Left lobe of liver (tissue), 1 donor: ENCODE measurements around the gene PYGO1.

DNA sequence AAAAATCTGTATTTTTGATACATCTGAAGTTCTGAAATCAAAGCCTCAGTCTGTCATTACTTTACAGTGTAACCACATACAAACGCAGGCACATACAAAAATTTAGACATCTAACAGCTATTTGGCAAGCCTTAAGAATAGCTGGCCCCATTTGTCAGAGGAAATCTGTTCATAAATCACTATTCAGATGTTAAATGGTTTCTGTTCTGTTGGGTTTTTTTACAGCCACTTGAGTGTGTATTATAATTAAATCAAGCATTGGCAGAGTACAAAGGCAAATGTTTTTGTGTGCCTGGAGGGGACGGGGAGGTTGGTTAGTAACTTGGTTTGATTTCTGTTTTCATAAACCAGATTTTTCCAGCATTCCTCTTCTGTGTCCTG lies 24.1 kb downstream of the PIGB start:
- PRO-cap = no peak

DNA sequence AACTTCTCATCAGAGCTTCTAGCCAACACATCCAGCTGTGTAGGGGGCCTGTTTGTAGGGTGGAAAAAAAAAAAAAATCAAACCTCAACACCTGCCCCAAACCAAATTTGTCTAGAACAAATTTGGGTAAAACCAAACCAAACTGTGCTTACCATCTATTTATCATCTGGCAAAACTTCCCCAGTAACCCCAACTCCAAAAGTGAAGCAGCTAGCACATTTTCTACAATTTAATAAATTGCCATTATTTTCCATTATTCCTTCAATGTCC lies 40.7 kb downstream of the CCPG1 start:
- PRO-cap = no peak

GRCh38 chr15:55395484-55395739 lies 12.7 kb downstream of the CCPG1 start:
- PRO-cap = no peak

DNA sequence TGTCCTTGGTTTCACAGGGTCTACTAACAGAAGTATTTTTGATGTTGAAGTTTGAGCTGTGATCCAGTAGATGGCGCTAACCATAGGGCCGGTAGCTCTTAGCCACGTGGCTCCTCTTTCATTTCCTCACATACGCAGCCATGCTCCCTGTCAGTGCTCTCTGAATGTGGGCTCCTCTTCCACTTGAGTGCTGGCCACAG lies 18.4 kb upstream of the DNAAF4 start:
- PRO-cap = no peak

- PRO-cap = no peak
Observed at GRCh38 chr15:55588052-55588705, at the start of gene PYGO1. Gene PYGO1, minus strand, starts transcription at chr15:55588345.

- PRO-cap = no peak
Observed at GRCh38 chr15:55741305-55742015, 1.5 kb downstream of the PRTG start.

DNA sequence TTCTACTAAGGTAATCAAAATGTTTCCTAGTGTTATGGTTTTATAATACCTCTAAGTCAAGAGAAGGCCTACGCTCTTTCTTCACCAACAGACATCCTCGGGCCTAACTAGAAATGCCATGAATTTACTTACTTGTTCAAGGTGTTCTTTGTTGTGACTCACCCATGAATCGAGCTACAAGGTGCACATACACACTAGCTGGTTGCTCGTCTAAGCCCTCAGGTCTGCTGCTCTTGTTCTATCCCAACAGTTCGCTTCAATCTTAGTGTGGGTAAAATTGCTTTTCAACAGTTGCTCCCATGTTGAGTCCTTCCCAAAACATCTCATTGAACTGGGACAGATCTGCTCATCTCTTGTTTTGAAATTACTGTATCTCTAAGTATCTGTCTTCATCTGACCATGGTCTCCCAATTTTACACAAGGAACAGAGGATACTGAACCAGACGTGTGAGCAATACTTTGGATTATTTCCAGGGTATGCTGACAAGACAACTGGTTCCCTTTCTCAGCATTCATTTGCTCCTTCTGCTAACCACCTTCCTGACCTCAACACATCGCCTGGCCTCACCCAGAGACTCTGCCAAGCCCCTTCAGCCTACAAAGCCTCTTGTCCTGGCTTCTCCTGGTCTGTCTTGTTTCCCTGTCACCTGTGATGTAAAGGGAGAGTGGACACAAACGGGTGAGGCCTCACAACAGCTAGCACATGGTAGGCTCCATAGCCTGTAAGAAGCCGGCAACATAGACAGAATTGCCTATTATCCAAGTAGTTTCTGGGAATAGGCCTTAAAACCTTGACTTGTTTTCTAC lies 84.2 kb downstream of the NEDD4 start:
- PRO-cap = no peak

DNA sequence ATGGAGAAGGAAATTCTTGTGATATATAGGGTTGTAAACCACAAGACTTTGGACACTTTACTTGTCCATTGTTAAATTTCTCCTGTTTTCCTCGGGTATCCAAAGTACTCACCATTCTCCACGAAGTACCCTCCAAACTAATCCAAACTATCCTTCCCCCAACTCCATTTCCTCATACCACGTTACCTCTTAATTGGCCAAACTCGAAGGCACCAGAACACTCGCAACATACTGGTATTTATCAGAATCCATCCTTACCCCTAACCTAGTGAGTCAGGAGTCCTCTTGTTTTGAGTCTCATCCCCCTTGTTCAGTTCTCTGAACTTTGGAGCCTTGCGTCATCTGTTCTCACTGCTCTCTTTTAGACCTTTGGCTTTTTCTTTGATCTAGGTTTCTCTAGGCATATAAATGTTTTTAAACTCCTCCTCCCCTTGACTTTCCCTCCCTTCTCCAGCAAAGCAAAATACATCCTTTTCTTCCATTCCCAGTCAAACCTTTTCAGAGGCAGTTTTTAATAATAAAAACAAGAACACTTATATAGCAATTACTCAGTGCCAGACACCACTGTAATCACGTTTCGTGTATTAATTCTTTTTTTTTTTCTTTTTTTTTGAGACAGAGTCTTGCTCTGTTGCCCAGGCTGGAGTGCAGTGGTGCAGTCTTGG lies 40.9 kb downstream of the NEDD4 start:
- PRO-cap = unidirectional peak, minus-strand start at position 292 of the sequence

DNA sequence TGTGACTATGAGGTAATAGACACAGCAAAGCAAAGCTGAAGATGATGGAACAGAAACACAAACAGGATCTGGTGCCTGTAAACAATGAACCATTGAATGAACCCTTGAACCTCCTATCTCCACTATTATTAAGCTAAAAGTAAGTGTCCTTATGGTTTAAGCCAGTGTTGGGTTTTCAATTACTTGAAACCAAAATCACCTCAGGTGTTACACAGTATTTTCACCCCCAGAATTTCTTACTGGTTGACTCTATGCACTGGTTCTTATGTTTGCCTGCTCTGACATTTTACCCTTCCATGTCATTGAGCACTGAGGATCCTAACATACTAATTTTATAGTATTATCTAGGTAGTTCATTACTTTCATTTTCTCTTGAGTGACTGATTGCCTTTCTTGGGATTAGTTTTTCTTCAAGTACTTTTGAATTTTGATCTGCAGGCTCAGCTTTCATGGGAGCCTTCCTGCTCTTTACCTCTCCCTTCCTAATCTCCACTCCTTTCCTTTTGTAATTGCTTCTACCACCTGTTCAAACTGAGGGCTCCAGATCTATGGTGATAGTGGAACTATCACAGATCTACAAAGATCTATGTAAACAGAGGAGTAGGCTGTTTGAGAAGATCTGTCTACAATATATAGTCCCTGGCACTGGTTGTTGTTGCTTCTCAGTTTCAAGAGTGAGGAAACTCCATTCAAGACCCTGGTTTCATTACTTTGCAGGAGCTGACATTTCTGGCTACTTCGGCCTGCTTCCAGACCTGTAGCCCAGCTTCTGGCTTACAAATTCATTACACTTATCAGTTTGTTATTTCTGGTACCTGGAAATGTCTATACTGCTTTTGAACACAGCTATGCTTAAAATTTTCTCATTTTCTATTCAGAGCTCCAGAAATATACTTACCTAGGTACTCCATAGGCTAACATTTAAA lies 96.2 kb upstream of the NEDD4 start:
- PRO-cap = no peak

GRCh38 chr15:56139115-56139605 lies 104.5 kb downstream of the RFX7 start:
- PRO-cap = no peak

DNA sequence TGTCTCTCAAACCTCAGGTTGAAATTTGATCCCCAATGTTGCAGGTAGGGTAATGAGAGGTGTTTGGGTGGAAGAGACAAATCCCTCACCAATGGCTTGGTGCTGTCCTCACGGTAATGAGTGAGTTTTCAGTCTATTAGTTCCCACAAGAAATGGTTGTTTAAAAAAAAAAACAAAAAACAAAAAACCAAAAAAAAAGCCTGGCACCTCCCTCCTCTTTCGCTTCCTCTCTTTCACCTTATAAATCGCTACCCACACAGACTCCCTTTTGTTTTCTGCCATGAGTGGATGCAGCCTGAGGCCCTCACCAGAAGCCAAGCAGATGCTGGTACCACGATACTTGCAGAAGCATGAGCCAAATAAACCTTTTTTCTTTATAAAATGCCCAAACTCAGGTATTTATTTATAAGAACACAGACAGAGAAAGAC lies 14.1 kb downstream of the ZNF280D start:
- PRO-cap = no peak

DNA sequence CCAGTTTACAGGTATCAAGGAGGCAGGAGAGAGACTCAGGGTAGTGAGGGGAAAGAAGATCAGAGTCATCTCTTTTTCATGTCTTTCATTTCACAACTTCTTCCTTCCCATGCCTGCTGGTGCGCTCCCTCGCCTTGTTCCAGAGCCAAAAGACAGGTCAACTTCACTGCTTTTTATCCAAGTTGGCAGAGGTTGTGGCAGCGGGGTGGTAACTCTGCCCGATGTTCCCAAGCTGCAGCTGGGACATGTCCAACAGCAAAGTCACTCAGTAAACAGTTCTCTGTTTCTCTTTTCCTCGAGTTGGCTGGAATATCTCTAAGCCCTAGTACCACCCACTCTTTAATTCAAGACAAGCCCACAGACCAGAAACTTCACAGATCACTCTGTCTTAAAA lies 86.3 kb upstream of the TCF12 start:
- PRO-cap = bidirectional peak, plus-strand start at position 342 of the sequence, minus-strand start at position 154 of the sequence

GRCh38 chr15:56885856-56886232 lies 32.6 kb upstream of the TCF12 start:
- PRO-cap = no peak

GRCh38 chr15:56886318-56886517 lies 32.2 kb upstream of the TCF12 start:
- PRO-cap = no peak

DNA sequence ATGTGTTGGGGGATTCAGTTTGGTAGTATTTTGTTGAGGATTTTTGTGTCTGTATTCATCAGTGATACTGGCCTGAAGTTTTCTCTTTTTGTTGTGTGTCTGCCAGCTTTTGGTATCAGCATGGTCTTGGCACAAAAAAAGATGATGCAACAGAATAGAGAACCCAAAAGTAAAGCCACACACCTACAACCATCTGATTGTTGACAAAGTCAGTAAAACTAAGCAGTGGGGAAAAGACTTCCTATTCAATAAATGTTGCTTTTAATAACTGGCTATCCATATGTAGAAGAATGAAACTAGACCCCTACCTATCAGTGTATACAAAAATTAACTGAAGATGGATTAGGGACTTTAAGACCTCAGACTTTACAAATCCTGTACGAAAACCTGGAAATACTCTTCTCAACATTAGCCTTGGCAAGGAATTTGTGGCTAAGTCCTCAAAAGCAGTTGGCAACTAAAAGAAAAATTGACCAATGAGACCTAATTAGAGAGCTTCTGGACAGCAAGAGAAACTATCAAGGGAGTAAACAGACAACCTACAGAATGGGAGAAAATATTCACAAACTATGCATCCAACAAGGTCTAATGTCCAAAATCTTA lies 77.8 kb downstream of the TCF12 start:
- PRO-cap = no peak

DNA sequence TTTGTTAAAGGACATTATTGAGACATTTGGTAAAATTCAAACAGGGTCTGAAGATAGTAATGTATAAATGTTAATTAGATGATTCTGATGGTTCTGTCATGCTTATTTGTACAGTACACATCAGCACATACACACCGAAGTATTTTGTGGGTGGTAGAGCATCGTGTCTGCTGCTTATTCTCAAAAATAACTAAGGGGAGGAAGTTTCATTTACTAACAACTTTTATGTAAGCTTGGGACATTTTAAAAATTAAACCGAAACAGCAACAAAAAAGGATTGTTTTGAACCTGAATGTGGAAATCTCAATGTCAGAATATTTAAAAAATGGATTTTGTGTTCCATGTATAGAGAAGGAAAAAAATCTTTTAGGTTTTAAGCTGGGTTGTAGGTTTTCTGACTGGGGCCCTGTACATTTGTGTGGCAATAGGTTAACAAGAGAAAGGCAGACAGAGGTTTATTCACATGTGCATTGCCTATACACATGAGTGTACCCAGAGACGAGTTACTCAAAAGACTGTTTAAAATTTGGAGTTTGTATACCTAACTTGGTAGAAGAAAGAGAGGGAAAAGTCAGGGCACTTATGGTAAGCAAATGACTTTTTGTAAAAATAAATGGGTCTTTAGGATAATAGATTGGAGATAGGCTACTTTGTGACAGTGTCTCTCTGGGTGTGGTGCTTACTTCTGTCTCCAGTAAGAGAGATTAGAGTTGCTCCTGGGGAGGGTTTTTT lies 224.9 kb downstream of the TCF12 start:
- PRO-cap = no peak

GRCh38 chr15:57184940-57185785 lies 191.1 kb upstream of the CGNL1 start:
- PRO-cap = no peak

DNA sequence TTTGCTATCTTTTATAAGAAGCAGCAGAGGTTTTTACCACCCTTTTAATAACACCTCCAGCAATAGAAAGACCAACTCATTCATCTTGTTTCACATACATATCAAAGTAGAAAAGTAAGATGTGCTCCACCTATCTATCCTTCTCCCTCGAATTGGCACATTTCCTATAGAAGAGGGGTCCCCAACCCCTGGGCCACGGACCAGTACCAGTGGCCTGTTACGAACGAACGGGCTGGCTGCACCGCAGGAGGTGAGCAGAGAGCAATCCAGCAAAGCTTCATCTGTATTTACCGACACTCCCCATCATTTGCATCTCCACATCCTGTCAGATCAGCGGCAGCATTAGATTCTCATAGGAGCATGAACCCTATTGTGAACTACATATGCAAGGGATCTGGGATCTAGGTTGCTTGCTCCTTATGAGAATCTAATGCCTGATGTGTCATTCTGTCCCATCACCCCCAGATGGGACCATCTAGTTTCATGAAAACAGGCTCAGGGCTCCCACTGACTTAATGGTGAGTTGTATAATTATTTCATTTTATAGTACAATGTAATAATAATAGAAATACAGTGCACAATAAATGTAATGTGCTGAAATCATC lies 94.9 kb upstream of the CGNL1 start:
- PRO-cap = no peak

DNA sequence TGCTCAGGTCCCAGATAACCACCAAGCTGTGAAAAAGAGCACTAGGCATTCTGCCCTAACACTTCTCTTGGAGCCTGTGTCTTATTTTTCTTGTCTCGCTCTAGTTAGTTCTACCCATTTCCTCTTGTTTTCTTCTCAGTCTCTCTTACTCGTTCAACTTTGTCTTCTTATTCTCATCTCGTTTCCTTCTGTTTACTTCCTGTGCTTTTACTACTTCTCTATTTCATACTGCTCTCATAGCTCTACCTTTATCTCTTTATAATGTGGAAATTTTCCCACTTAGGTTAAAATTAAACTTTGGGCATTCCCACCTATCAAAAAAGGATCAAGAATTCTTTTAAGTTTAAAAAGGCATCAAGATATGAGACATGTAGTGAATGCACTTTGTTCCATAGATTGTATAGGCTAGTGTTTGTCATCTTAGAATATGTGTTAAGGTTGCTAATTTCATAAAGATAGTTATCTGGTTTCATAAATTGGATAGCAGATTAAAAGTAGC lies 91.6 kb upstream of the CGNL1 start:
- PRO-cap = no peak

DNA sequence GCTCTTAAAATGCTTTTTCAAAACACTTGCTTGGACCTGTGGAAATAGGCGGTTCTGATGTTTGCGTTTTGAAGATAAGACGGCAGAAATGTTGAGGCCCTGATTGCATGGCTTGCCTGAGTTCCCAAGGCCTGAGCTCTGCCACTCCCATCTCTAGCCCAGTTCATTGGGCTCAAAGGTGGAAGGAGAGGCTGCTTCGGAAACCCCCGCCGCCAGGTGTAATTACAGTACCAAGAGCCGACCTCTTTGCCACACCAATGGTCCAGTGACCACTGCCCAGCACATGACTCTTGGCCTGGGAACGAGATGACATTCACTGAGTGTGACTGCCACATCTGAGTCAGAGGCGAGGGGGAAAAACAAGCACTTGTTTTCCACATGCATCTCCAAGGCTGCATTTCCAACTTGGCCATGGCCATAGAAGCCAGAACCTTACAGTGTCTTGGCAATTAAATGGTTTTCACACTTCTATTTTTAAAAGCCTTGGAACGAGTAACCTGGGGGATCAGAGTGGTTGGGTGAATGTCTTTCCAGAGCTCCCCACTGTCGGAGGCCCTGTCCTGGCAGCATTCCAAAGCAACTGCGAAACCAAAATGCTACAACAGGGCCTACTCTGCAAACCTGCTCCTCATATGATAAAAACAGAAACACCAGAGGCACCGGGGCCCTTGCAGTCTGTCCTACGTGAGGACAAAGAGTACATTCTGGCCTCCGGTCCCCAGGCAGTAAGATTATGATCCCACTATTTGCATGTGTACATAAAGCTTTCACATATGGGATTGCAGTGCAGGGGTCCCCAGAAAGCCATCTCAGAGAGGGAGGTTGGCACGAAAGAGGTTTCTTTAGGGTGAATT lies 63.7 kb upstream of the CGNL1 start:
- PRO-cap = no peak